ENCODE data around the gene TM9SF2.

DNA sequence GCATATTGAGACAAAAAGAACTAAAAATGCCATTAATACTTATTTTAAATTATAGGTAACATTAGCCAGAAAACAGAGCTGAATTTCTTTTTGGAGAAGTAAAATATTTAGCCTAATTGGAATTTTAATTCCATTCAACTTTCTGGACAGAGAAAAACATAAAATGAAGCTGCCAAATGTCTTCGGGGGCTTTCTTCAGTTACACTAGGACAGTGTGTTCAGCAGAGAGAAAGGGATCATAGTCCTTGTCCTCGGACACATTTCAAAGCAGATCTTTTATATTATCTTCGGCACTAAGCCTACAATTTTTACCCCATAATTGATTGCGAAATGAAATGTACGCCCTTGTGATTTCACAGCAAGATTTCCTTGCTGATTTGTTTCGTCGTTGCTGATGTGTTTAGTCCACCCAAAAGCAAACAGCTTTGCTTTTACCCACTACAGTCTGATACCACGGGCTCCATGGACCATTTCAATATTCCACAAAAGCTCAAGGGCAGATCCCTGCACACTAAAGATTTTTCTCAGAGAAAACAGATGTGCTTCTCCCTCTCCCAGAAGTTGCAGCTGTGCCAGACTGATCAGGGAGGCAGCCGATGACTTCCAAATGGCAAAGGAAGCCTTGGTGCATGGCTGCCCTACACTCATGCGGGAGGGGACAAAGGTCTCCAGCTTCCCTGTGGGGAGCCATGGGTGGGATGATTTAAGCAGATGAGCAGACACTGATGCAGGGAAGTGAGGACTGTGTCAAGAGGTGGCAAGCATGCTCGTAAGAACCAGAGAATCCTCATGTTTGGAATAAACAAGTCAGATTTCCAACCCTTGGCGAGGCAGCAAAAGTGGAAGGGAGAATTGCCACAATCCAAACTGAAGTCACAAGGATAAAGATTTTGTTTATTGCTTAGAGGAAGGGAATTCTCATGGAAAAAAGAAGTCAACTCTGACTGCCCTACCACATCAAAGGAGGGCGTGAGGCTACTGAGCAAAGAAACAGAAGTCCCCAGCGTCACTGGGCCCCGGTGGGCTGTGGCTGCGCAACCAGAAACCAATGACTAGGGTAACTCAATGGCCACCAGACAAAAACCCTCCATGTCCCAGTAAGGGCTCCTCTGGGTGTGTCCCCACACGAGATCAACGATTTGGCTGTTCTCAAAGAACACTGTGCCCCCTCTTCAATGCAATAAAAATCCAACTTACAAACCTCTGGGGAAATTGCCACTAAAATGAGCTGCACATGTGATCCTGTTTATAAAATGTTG, 81.0 kb downstream of the STK24 start:
- PRO-cap = no peak
- RAMPAGE, long total RNA, 4 experiments = no peak in any of the 4 experiments

GRCh38 chr13:98508713-98508978, 68.3 kb downstream of the STK24 start:
- PRO-cap = no peak
- RAMPAGE, long total RNA, 4 experiments = no peak in any of the 4 experiments

- PRO-cap = bidirectional peak, plus-strand start at chr13:98509837, minus-strand start at chr13:98509722
- RAMPAGE, long total RNA, 4 experiments = no peak in any of the 4 experiments
These were observed 67.2 kb downstream of the STK24 start for GRCh38 chr13:98509621-98510113.

- PRO-cap = no peak
- RAMPAGE, long total RNA, 4 experiments = no peak in any of the 4 experiments
These were observed 51.5 kb downstream of the STK24 start for GRCh38 chr13:98525411-98525829.

- PRO-cap = no peak
- RAMPAGE, long total RNA, 4 experiments = start-site peak on the minus strand in 2 of 4 experiments, at chr13:98549742-98550070 at its widest, 17 to 45 reads per replicate
These were observed 27.5 kb downstream of the STK24 start for GRCh38 chr13:98548948-98550176.

GRCh38 chr13:98885339-98886015, 92.4 kb downstream of the DOCK9 start:
- PRO-cap = no peak
- RAMPAGE, long total RNA, 4 experiments = no peak in any of the 4 experiments

DNA sequence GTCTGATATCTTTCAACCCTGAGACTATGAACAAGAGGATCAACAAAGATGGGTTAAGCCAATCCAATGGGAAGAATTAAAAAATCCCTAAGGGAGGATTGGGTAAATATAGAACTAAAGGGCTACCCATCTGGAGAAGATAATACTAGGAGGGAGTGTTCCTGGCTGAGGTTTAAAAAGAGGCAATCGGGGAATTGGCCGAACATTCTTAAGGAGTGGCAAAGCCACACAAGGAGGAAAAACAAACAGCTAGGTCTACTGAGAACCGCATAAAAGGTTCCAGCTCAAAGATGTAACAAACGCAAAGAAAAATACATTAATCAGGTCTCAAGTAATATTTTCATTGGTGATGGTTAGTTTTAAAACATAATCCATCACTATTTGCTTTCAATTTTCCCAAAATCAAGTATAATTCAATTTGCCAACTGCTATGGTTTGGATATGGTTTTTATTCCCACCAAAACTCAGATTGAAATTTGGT, 53.8 kb downstream of the DOCK9 start:
- PRO-cap = no peak
- RAMPAGE, long total RNA, 4 experiments = no peak in any of the 4 experiments

- PRO-cap = no peak
- RAMPAGE, long total RNA, 4 experiments = start-site peak on the minus strand in 1 of 4 experiments, at chr13:98963378-98963651 at its widest, 5 reads per replicate
These were observed 14.7 kb downstream of the DOCK9 start for GRCh38 chr13:98963191-98963623.

DNA sequence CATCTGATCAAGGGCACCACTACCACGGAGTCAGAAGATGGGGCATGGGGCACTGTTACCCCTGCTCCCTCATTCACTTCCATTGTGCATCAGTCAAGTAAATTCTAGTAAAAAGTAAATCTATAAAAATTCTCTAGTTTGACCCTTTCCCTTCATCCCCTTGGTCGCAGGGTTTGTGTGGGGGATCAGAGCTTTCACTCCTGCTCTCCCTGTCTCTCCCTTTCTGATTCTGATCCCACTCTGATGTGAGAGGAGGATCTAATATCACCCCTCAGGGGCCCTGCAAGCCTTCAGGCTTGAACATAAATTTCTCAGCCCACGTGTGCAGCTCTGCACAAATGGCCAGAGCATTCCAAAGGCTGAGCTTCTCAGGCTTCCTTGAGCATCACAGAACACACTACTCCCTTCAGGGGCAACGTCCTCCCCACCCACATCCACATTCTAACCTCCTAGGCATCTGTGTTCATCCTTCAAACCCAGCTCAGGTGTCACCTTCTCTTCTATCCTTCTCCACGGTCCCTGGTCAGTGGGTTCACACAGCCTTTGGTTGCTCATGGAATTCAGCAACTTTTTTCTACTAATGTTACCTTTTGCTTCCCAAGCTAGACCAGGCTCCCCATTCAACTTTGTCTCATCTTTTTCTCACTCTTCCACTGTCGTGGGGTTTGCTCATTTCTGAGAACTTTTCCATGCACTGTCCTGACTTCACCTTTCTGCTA, 24.3 kb upstream of the DOCK9 start:
- PRO-cap = no peak
- RAMPAGE, long total RNA, 4 experiments = start-site peak on the minus strand in 2 of 4 experiments, centred at positions 327 to 549 of the sequence, 24 to 25 reads per replicate

DNA sequence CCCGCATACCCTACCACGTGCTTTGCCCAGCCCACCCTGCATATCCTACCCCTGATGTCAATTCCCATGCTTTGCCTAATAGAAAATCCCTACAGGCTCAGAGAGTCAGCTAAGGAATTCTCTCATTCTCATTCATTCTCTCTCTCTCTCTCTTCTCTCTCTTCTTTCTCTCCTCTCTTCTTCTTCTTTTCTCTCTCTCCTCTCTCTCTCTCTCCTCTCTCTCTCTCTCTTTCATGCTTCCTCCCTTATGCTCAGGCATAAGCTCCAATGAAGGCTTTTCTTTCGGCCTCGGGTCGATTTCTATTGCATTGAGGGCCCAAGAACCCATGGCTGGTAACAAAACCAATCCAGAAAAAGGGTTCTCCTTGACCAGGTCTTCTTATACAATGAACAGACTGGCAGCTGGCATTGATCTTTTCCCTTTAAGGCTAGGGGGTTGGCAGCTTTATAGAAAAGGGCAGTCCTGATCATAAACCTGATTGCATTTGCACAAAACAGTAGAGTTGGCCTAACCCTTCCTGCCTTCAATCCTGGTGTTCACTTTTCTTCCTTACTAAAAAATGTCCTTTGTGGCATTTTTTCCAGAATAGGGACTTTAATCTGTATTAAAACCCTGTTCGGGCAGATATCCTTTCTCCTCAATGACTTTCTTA, 95.4 kb upstream of the DOCK9 start:
- PRO-cap = no peak
- RAMPAGE, long total RNA, 4 experiments = start-site peak on the minus strand in 1 of 4 experiments, centred at position 323 of the sequence, 20 reads per replicate

GRCh38 chr13:99227686-99228511, 27.2 kb downstream of the UBAC2 start:
- PRO-cap = no peak
- RAMPAGE, long total RNA, 4 experiments = no peak in any of the 4 experiments

- PRO-cap = no peak
- RAMPAGE, long total RNA, 4 experiments = no peak in any of the 4 experiments
These were observed 12.4 kb upstream of the GPR18 start for GRCh38 chr13:99270489-99271035.

- PRO-cap = no peak
- RAMPAGE, long total RNA, 4 experiments = no peak in any of the 4 experiments
These were observed 11.4 kb downstream of the GPR183 start for GRCh38 chr13:99295674-99296239.

DNA sequence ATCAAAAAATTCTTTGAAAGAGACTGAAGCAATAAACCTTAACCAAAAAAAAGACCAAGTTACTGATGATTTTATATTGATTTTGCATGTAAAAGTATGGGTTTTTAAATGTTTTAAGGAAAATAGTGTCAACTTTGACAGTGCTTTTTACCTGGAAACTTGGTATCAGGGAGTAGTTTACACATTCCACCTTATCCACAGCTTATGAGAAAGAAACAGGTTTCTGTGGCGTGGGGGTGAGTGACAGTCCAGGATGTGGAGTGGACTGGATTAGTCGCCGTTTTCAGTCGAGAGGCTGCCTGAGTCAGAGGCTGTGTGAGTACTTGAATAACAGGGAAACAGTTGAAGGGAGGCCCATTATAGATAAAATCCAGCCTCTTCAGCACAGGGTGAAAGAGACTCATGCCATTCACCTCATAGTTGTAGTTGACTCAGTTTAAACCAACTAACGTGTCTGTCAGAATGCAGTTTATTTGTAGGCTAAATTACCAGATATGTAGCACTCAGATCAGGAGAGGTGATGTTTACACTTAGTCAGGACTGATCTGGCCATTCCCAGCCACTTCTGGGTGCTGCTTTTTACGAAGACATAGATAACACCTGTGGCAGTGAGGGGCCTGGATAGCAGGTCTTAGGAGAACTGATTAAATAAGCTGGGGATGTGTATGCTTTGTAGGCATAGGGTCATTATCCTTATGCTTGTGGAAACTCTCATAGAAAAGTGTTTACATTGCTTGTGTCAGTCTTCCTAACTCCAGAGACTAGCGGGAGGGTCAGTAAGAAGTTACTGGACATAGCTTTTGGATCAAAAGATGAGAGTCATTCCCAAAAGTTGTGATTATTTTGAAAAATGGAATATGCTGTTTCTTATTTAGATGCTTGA, 708 bp upstream of the GPR183 start:
- PRO-cap = no peak
- RAMPAGE, long total RNA, 4 experiments = no peak in any of the 4 experiments

DNA sequence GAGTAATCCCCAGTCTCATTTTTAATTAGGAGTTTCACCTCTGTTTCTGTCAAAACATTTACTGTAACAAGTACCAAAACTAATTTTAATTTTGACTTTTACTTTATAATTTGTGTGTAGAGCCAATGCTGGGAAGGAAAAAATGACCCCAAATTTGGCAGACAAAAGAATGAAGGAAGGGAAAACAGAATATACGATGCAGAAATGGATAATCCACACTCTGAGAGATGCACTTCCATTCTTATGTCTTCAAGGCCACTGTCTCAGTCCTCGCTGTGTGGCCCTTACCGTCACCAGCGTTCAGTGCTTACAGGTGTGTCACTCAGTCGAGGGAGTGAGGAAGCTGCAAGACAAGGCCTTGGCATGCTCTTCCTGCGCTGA, 47.9 kb upstream of the GPR183 start:
- PRO-cap = no peak
- RAMPAGE, long total RNA, 4 experiments = no peak in any of the 4 experiments

- PRO-cap = no peak
- RAMPAGE, long total RNA, 4 experiments = no peak in any of the 4 experiments
These were observed 49.1 kb upstream of the GPR183 start for GRCh38 chr13:99356171-99356786.

GRCh38 chr13:99384391-99384798, 77.2 kb upstream of the GPR183 start:
- PRO-cap = no peak
- RAMPAGE, long total RNA, 4 experiments = no peak in any of the 4 experiments

- PRO-cap = bidirectional peak, plus-strand start at chr13:99501448, minus-strand start at chr13:99501306; bidirectional peak, plus-strand start at chr13:99501755, minus-strand start at chr13:99501744
- RAMPAGE, long total RNA, 4 experiments = start-site peak on the plus strand in 4 of 4 experiments, at chr13:99501441-99501615 at its widest, 104 to 479 reads per replicate
These were observed at the start of gene TM9SF2 for GRCh38 chr13:99500798-99501908. TM9SF2 (plus strand) TSS chr13:99501472.

DNA sequence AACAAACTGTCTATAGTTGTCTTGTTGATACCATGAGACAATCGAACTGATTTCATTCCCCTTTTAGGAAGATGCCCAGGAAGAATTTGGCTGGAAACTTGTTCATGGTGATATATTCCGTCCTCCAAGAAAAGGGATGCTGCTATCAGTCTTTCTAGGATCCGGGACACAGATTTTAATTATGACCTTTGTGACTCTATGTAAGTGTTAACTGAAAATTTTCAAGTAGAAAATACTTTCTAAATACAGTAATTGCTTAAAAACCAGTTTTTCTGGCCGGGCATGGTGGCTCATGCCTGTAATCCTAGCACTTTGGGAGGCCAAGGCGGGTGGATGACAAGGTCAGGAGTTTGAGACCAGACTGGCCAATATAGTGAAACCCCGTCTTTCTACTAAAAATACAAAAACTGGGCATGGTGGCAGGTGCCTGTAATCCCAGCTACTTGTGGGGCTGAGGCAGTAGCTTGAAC, 42.6 kb downstream of the TM9SF2 start:
- PRO-cap = no peak
- RAMPAGE, long total RNA, 4 experiments = no peak in any of the 4 experiments

DNA sequence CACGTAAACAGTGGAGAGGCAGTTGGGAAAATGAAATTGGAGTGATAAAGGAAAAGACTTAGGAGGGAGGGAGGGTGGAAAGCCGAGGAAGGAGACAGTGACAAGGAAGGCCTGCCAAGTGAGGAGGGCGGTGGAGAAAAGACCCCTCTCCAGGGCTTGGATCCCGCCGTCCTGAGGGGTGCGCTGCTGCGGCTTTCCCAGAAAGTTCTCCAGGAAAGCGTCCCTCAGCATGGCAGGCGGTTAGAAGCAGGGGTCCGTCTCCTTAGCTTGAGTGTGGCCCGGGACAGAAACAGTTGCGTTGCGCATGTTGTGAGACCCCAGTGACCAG, 41.2 kb upstream of the CLYBL start:
- PRO-cap = no peak
- RAMPAGE, long total RNA, 4 experiments = no peak in any of the 4 experiments

Measured in suprapubic skin (tissue), 4 donors.